Hematopoietic multipotent progenitor cell (in vitro differentiated cells): ENCODE results near the gene CST7.

GRCh38 chr20:24887082-24887531 lies 62.0 kb upstream of the CST7 start:
- CAGE, long polyA plus RNA: no peak

DNA sequence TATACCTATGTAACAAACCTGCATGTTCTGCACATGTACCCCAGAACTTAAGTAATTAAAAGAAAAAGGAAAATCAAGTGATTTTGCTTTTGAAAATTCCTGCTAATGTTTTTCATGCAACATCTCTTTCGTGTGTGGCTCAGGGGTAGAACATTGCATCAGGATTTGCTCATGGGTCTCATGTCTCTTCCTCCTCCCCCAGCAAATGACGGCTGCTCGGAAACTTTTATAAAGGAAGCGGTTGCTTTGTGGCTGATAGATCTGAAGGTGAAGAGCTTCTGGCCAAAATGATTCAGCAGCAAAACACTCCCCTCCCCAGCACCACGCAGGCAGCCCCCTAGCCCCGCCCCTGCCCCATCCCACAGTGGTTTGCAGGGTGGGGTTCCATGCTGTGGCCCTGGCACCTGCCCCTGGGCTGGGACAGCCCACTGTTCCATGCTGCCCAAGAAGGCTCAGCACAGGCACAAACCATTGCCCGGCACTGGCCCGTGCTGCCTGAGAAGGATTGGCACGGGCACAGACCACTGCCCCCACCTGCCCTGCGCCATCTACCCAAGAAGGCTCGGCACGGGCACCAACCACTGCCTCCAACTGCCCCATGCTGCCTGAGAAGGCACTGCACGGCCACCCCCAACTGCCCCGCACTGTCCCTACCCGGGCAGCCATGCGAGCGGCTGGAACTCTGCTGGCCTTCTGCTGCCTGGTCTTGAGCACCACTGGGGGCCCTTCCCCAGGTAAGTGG lies at the start of gene CST7:
TSS of gene CST7 (plus strand) at position 428 of the 742 bp plus-strand sequence.
- CAGE, long polyA plus RNA: start-site peak on the plus strand centred at position 428 of the sequence, 78 bp wide, 209 reads

DNA sequence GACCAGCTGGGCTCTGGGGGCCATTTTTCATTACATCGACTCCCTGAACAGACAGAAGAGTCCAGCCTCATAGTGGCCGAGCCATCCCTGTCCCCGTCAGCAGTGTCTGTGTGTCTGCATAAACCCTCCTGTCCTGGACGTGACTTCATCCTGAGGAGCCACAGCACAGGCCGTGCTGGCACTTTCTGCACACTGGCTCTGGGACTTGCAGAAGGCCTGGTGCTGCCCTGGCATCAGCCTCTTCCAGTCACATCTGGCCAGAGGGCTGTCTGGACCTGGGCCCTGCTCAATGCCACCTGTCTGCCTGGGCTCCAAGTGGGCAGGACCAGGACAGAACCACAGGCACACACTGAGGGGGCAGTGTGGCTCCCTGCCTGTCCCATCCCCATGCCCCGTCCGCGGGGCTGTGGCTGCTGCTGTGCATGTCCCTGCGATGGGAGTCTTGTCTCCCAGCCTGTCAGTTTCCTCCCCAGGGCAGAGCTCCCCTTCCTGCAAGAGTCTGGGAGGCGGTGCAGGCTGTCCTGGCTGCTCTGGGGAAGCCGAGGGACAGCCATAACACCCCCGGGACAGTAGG lies 22.3 kb upstream of the PYGB start:
- CAGE, long polyA plus RNA: no peak

DNA sequence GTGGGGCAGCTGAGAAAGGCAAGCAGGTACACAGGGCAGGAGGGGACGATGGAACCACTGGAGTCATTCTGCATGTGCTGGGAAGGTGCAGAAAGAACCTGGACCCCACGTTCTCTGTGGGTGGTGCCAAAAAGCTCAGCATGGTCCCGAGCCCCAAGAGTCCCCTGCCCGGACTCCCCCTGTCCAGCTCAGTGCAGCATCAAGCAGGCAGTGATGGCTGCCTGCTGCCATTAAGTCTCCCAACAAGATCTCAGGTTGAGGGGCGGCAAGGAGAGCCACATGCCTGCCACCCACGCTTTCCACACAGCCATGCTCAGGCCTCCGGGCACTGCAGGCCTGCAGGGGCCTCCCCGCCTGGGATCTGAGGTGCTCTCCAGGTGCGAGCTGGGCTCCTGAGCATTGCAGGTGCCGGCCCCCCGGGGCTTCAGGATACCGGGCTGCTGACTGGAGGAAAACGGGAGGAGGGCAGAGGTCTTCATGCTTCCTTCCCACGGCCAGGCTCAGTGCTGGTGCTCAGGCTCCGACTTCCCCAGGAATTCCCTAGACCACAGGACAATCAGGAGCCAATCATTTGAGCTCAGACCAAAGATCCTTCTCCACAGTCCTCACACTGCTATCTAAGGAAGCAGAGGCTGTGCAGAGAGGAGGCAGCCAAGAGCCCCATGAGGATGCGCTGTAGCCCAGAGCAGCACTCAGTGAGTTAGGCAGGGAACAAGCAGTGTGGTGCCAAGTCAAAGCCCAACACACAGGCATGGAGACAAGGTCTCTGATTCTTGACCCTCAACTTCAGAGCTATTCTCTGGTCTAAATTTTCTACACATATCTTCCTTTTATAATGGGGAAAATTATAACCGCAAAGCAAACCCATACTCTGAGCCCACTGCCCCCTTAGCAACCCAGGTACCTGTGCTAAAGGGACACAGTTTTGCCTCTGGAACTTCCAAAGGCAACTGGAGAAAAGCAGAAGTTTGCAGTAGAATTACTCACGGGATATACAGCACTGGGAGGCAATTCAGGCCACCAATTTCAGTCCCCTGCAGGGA lies 52.8 kb downstream of the PYGB start:
- CAGE, long polyA plus RNA: no peak

DNA sequence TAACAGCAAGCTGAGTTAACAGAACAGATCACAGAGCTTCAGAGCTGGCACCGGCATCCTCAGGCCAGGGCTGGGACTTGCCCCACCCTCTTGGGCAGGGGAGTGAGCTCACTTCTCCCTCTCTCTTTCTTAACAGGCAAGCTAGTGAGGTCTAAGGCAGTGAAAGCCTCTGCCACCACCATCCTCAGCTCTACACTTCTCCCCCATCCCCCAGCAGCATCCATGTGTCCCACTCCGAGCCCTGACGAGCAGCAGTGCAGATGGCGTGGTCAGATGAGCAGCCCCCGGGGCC lies 62.0 kb downstream of the PYGB start:
- CAGE, long polyA plus RNA: no peak

DNA sequence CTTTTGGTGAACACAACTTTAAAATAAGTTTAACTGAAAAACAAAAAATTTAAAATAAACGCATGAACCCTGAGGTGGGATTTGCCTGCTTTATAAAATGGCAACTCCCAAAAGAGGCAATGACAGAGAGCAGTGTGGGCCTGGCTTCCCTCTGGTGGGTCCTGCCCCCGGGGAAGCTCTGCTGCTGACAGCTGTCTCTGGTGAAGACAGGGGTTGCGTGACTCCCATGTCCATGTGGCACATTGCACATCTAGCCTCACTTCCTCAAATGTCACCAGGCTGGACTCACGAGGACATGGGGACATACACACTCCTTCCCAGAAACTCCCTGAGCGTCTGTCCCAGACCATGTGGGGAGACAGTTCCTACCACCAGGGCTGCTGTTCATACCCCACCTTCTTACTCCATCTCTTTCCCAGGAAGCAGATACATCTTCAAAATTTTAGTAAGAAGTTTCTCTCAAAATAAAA lies 66.2 kb downstream of the ABHD12 start:
- CAGE, long polyA plus RNA: no peak

DNA sequence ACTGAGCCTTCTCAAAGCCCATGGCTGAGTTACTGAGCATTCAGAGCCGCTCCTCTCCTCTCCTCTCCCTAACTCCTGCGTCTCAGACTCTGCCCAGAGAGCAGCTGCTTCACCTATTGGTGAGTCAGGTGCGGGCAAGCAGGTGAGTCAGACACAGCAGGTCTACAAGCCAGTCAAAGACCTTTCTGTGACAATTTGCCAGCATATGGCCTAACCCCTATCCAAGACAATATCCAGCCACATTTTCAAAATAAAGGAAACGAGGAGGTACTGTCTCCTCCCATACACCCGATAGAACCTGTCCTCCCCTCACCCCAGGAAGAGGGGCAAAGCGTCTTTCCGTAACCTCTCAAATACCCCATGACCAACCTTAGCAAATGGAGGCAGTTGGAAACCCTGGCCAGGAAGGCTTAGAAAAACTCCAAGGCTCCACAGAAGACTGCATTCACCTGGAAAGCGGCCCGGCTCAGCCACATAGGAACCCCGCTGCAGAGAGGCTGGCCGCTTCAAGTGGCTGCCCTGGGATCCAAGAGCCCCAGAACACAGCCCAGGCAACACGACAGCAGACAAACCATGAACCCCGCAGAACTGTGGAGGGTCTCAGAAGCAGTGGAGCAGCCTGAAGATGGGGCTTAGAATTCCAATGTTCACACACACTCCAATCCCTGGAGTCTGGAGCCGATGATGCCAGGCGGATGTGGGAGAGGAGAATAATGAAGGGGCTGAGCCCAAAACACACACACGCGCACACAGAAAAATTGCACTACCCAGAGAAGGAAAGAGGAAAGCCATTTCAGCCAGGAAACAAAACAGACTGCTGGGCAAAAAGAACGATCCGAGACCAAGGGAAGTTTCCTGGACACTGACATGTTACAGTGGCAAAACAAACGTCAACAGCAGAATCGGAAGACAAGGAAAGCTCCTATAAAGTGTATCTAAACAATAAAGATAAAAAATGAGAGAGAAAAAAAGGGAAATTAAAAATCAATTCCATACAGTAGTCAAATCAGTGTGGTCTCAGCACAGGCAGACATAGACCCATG lies 52.5 kb downstream of the NINL start:
- CAGE, long polyA plus RNA: no peak

DNA sequence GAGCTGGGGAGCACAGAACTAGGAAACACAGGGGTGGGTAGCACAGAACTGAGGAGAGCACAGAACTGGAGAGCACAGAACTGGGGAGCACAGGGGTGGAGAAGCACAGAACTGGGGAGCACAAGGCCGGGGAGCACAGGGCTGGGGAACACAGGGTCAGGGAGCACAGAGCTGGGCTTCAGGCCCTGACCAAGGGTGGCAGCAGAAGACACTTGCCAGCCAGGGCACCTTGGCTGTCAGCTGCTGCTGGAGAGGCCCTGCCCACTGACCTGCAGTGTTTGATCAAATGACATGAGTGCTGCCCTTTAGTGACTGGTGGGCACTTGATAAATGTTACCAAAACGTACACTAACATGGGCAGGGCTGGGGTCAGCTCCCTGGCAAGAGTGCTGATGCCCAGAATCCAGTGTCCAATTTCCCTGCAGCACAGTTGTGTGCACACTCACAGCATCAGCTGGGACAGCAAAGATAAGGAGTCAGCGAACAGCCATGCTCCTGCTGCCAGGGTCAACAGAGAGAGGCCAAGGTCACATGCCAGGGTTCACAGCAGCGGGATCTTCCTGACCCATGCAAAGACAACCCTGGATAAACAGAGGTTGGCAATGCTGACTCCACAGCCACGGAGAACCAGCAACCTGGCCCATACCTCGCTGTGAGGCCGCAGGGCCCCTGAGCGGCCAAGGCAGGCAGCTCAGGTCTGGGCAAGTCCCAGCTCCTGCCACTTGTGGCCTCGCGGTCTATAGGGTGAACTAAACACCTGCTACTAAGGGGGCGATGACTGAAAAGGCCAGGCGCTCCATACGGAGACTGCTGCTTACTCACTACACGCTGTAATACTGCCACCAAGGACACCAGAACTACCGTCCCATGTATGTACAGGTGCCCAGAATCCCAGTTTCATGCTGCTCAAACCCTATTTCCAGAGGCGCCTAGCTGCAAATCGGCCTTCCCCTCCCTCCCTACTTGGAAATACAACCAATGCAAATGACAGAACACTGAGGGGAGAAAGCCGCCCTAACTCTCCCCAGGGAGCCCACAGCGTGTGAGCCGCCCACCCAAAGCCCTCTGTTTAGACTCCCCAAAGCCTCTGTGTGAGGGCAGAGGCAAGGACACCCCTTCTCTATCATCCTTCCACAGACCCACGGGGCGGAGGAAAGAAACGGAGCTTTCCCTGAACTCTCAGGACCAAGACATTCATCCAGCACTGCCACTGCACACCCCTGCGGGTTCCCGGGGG lies 46.2 kb downstream of the NINL start:
- CAGE, long polyA plus RNA: no peak

DNA sequence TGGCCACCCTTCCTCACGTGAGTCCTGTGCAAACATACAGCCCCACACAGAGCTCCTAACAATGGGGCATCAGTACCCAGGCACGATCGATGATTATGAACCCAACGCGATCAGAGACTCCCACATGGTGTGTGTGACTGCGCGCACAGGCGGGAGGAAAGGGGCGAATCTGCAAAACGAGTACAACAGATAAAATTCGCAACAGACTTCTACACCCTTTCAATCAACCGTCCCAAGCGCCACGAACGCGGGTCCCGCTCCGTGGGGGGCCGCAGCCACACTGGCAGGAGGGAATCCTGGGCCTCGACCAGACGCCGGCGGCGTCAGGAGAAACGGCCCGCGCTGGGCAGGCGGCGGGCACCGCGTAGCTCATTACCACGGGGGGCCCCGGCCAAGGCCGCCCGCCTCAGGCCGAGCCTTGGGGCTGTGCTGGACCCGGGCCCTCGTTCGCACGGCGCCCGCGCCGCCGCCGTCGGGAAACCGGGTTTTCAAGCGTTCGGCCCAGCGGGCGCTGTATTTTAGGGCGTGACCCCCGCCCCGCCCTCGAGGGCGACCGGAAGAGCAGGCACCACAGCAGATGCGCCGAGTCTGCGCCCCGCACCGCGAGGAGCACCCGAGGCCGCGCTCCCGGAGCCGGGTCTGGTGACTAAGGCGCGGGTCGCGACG lies 479 bp downstream of the NINL start:
- CAGE, long polyA plus RNA: no peak

GRCh38 chr20:25622965-25623366 lies 848 bp downstream of the NANP start:
- CAGE, long polyA plus RNA: no peak

DNA sequence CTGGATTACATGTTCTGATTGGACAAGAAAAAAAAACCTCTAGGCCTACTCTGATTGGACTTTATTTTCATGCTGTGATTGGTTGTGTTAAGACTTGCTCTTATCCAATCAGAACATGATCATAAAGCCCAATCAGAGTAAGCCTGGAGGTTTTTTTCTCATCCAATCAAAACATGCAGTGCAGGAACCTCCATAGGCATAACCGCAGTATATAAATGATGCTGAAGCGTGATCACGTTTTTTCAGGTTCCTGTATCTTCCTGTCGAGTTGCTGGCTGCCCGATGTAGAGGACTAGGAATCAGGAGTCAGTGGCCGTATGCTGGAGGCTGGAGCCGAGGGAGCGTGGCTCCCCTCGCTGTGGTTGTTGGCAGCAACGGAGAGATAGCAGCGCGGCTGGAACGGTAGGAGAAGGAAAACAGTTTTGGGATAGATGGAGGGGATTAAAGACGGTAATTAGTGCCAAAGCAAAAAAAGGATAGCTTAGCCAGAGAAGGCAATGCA lies 439.2 kb upstream of the ZNF337 start:
- CAGE, long polyA plus RNA: no peak

DNA sequence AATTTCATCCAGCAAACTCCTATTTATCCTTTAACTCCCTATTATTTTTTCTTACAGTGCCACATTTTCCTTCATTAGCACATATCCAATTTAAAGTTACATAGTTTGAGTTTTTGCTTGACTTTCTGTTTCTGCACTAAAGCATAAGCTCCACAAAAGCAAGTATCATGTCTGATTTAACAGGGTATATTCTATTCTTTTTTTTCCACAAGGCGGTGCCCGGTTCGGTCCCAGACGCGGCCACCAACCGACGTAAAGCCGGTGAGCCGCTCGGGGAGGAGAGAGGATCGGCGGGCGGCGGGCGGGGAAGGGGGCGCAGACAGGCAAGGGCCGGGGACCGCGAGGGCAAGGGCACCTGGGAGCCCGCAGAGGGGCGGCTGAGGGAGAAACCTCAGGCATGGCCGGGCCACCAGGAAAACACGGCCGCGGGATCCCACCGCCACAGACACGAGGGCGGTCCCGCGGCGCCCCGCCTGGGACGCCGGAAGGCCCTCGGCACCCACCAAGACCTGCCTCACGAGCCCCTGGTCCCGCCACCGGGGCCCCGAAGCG lies 511.2 kb upstream of the ZNF337 start:
- CAGE, long polyA plus RNA: no peak

DNA sequence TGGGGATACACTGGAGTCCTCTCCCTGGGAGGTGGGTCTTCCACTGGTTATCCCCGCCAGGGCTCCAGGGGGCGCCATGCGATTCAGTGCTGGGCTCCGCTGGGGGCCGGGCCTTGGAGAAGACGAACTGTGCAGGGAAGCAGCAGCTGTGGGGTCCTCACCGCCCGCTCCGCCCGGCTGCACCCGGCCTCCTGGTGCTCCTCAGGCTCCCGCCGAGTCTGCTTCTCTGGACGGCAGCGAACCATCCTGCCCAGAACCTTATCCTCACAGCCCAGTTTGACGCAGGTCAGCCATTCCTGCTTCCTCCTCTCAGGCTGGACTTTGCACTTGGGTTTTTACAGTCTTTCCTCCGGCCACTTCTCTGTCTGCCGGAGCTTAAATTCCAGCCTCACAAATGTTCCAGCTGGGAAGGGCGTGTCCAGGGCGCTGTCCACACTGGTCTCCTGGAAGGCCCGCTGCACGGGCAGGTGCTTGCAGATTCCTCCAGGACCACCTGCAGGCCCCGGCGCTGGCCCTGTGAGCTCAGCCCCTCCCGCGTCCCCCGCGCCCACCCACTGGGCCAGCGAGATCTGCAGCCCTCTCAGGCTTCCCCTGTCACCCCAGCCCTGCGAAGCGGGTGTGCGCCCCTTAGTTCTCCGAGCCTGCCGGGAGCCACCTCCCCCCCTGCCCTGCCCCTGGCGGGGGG lies 1830.0 kb upstream of the DEFB115 start:
- CAGE, long polyA plus RNA: no peak

GRCh38 chr20:30288843-30289278 lies 968.6 kb upstream of the DEFB115 start:
- CAGE, long polyA plus RNA: no peak

- CAGE, long polyA plus RNA: no peak
These were observed 24.3 kb upstream of the DEFB116 start for GRCh38 chr20:31332820-31333019.

GRCh38 chr20:31483969-31484562 lies 9.0 kb downstream of the REM1 start:
- CAGE, long polyA plus RNA: no peak

GRCh38 chr20:31568054-31568916 lies 21.1 kb downstream of the MCTS2 start:
- CAGE, long polyA plus RNA: no peak

GRCh38 chr20:31662214-31662738 lies 24.6 kb downstream of the COX4I2 start:
- CAGE, long polyA plus RNA: no peak

- CAGE, long polyA plus RNA: no peak
These were observed 11.6 kb downstream of the FOXS1 start for GRCh38 chr20:31833707-31834399.

DNA sequence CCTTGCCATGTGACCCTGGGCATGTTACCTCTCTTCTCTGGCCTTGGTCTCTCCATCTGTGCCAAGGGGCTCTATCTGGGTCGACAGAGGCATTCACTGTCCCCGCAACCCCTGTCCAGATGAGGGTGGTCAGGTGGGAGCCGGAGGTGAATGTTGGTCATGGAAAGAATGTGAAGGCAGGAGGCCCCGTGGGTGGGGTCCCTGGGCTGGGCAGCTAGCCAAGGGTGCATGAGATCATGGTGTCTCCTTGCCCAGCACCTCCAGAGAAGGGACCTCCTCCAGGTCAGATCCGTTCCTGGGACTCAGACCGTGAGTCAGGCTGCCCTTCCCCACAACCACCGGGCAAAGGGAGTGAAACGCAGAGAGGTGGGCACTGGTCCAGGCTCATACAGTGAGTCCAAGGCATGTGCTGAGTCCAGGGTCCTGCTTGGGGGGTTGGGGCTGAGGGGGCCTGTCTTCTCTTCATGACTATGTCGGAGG lies 3.5 kb downstream of the FOXS1 start:
- CAGE, long polyA plus RNA: no peak